Hair follicular keratinocyte (primary cell): ENCODE measurements around the genes TMED7 and ARL14EPL.

GRCh38 chr5:115068480-115068855 is 101.2 kb downstream of the TRIM36 start:
- RAMPAGE, long total RNA = no peak

DNA sequence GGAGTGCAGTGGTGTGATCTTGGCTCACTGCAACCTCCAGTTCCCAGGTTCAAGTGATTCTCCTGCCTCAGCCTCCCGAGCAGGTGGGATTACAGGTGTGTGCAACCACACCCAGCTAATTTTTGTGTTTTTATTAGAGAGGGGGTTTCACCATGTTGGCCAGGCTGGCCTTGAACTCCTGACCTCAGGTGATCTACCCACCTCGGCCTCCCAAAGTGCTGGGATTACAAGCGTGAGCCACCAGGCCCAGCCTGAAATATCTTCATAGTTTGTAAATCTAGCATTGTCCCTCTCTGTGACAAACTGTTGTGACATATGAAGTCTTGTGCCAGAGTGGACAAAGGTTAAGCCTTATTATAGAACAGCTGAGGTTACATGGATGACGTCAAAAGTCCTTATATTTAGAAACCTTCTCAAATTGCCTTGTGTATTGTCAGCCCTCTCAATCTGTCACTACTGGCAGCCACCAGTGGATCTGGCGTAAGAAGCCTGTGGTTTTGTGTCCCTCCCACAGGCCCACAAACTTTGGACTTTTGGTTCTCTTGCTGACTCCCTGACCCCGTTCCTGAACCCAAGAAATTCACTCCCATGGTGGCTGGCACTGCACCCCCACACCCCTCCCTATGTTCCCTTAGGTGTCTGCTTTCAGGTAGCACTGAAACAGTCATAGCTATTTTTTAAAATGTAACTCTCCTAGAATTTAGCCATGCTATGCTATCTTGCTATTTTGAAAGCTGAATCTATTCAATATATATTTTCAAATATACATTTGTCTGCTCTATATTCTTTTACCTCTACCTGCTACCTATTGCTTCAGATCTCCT is 79.4 kb upstream of the CCDC112 start:
- RAMPAGE, long total RNA = no peak

DNA sequence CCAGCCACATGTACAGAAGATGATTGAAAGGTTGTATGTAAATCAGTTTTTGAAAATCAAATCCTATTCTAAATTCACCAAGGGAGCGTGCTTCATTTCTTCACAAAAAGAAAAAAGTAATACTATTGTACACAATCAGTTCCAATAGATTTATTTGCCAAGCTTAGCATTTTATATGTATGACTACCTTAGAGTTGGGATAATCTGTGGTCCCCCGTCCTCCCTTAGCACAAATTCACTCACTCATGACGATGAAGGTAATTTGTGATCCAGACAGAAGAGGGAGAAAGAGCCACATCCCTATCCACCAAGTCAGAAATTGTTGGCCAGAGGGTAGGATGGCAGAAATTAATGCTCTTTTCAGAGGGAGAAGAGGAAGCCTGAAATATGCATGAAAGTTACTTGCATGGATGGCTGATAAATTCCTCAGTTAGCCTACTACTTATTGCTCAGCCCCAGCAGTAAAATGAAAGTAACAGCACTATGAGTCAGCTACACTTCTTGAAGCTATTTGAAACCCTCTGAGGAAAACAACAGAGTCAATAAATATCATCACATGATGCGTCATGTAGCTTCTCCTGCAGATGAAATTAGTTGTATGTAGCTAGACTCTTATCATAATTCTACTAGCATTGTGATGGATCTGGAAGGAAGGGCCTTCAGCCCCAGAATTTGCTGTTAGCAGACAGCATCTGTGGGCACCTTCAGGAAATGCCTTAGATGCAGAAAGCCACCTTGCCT is 81.0 kb upstream of the CCDC112 start:
- RAMPAGE, long total RNA = no peak

DNA sequence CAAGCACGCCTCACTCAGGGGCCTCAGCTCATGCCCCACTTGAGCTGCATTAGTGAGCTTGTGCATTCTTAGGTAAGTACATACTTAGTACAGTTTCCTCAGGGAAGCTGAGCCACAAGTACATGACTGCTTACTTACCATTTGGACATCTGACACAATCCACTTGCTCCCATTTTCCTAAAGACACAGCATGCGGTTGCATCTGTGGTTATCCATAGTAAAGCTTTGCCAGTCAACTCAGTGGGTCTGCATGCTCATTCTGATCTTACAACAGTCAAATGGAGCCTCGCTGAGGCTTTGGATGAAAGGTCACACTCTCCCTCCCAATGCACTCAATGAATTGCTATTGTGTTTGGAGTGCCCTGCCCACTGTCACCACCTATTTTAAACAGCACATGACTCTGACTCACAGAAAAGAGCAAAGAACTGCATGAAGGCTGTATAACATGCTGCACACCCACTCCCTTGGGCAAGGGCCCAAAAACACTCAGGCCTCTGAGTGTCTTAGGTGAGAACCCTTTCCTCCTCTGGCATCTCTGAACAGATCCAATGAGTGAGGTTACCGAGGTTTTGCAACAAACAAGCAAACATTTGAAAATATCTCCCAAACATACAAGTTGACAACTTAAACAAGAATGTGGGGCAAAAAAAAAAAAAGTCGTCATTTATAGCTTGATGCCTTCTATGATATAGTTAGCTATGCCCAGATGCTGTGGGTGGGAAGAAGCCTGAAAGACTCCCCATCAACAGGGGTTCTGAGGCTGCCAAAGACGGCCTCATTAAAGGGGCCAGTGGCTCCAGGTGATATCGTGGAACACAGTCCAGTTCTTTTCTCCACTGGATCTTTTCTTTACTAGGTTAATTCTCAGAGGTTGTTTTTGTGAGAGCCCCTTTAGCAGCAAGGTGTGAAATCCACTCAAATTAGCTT is 118.8 kb upstream of the CCDC112 start:
- RAMPAGE, long total RNA = no peak

DNA sequence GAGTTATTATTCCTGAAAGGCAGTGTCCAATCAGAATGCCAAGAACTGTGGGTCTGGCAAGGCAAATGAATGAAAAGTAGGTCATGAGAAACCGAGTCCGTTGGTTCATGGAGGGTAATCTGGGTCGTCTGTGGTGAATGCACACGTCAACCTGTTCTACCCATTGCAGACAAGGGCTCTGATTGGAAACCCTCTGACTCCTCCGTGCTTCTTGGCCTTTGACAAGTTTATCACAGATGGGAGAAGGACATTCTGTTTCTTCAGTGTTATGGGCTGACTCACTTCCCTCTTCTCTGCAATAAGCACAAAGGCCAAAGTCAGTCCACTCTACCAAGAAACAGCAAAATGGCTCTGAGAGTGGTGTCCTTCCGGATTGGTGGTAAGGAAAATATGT is 89.4 kb downstream of the FEM1C start:
- RAMPAGE, long total RNA = no peak

- RAMPAGE, long total RNA = no peak
These were observed 88.6 kb downstream of the FEM1C start for GRCh38 chr5:115455899-115456352.

DNA sequence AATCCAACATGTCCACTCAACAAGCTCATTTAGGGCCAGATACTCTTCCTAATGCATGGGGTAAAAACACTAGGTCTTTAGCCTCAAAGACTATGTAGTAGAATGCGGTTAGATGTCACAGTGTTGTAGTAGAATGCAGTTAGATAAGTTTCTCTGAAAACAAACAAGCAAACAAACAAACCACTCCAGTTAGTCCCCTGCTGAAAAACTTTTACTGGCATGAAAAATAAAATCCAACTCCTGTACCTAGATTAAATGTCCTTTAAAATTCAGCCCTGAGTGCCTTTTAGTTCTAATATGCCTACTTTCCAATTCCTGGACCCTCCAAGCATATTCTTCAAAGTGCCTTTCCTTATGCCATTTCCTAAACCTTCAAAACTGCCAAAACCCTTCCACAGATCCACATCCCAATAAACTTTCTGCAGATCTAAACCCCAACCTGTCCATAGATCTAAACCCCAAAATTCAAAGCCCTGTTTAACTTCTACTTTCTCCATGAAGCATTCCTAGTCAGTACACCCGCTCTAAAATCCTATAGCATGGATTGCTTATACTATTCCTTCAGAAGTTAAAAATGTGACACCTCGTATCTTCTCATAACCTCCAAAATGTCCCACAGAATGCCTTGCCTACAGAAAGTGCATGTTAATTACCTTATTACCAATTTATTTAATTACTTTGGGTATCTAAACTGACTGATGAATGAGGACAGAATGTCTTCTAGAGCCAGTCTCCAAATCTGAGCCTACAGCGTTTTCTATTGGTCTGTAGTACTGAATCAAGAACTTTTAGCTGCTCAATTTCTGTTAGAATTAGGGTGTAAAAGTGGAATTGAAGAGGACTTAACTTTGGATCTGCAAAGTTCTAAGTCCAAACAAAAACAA is 5.9 kb downstream of the FEM1C start:
- RAMPAGE, long total RNA = no peak

DNA sequence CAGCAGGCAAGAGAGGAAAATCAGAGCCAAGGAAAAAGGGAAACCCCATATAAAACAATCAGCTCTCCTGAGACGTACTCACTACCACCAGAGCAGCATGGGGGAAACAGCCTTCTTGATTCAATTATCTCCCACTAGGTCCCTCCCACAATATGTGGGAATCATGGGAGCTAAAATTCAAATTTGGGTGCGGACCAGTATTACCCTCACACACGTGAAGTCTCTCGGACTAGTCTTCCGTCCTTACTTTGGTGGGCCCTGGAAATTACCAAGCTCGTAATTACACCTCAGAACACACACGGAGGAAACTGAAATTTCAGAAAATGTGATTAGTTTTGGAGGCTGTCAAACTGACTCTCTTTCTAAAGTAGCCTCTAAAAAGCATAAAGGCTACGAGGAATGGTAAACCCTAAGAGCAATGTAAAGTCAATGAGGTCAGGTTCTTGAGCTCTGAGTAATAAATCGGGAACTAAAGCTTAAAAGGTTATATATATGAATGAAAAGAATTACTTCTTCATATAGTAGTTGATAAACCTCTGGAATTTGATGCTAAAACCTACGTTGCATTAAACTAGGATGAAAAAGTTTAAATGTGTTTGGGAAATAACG is 806 bp upstream of the FEM1C start:
- RAMPAGE, long total RNA = no peak

GRCh38 chr5:115625162-115626304 is at the start of gene TMED7:
Gene TMED7, minus strand, starts transcription at chr5:115626036.
- RAMPAGE, long total RNA = no peak

- RAMPAGE, long total RNA = no peak
These were observed at the start of gene ARL14EPL for GRCh38 chr5:116032273-116032666. Gene ARL14EPL, plus strand, starts transcription at chr5:116032472.

DNA sequence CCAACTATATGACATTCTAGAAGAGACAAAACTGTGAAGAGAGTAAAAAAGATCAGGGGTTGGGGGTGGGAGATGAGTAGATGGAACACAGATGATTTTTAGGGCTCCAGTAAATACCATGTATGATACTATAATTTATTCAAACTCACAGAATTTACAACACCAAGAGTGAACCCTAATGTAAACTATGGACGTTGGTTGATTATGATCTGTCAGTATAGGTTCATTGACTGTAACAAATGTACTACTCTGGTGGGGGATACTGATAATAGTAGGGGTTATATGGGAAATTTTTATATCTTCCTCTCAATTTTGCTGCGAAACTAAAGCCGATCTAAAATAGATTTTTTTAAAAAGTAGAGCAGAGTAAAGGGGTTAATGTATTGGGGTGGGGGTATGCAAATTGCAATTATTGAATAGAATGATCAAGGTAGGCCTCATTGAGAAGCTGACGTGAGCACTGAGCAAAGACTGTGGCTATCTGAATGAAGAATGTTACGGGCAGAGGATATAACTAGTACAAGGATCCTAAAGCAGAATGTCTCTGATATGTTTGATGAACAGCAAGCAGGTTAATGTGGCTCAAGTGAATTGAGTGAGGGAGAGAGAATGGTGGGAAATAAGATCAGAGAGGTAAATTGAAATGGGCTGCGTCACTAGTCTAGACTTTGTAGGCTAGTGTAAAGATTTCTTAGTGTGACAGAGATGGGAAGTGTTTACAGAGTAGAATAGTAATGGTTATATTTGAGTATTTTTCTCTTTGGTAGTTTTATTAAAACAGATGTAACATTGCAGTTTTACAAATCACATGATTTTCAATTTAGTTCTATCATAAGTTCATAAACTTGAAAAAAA is 152.0 kb downstream of the COMMD10 start:
- RAMPAGE, long total RNA = no peak

- RAMPAGE, long total RNA = no peak
These were observed 161.0 kb downstream of the SEMA6A start for GRCh38 chr5:116413606-116414065.

DNA sequence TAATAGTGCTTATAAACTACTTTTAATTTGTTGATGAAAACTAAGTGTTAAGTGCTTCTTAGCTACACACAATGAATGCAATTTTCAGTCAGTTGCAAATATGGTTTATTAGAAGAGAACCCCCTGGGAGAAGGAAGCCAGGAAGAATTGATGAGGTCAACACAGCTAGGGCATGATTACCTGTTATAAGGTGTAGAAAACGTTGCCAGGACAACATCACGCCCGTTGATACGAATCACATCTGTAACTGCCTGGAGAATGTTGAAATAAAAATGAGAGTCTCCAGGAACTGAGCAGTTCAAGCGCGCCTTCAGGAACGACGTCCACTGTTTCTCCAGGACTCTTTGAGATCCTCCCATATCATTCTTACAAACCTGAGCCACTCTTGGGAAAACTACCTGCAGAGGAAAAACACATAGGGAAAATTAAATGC is 88.0 kb downstream of the SEMA6A start:
- RAMPAGE, long total RNA = no peak

GRCh38 chr5:116525565-116526256 is 48.9 kb downstream of the SEMA6A start:
- RAMPAGE, long total RNA = no peak

DNA sequence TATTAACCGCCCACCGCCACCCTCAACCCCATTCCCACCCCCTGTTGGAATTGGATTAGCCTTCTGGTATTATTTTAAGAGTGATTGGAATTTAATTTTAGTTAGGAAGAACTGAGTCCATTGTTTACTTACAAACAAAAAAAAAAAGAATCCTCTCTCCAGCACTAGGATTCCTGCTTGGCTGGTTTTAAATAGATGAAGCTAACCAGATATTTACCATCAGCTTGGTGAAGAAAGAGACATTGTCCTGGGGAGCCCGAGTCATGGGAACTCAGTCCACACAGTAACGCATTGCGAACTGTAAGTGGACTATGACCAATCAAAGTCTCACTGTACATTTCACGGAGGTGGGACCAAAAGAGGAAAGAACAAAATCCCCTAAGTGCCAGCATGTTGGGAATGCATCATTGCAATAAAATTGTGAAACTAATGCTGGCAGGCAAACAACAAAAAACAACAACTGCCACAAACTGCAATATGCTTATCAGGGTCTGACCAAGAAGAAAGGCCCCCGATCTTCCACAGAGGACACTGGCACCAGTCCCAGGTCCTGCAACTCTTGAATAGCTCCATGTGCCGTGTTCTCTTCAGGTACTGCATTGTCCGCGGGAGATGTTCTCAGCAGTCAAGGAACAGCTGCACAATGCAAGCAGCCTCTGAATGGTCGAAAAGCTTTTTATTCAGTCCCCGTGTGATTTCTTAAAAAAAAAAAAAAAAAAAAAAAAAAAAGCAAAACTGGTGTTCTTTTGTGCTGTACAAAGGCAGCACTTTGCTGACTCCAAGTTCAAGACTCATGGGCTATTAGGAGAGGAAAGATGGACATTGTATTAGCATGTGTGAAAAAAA is 38.2 kb downstream of the SEMA6A start:
- RAMPAGE, long total RNA = no peak

GRCh38 chr5:116542626-116543092 is 32.0 kb downstream of the SEMA6A start:
- RAMPAGE, long total RNA = no peak

DNA sequence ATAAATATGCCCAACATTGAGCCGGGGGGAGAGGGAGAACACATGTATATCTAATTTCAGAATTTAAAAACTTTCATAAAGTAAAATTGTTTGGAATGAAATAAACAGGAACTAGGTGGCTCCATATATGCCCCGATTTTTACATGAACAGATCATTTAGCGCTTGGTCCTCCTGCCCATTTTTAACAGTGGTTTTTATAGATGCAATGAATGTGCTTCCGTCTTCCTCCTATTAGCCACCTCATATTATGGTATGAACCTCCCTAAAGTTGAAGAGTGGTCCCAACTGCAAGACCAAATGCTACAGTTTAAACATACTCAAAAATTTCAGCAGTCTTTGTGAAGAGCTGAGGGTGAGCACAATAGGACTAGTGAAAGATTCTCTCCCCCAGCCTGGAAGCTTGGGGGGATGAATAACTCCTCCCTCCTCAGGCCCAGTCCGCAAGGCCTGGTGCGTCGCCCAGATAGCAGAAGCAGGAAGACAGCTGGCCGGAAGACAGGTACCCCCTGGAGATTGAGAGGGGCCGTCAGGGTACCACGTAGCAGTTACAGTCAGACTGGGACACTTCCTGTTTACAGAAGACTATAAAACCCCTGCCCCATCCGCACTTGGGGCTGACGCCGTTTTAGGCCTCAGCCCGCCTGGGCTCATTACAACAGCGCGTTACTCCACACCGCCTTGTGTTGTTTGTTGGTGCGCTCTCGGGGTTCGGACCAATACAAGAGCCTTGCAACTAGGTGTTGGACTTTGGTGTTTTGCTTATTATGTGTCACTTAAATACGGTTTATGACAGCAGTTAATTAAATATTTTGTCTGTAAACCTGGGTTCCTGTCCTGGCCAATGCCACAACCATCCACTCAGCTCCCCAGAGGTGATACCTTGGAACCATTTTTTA is 15.5 kb downstream of the SEMA6A start:
- RAMPAGE, long total RNA = no peak

GRCh38 chr5:116575613-116576019 is 993 bp upstream of the SEMA6A start:
- RAMPAGE, long total RNA = no peak

DNA sequence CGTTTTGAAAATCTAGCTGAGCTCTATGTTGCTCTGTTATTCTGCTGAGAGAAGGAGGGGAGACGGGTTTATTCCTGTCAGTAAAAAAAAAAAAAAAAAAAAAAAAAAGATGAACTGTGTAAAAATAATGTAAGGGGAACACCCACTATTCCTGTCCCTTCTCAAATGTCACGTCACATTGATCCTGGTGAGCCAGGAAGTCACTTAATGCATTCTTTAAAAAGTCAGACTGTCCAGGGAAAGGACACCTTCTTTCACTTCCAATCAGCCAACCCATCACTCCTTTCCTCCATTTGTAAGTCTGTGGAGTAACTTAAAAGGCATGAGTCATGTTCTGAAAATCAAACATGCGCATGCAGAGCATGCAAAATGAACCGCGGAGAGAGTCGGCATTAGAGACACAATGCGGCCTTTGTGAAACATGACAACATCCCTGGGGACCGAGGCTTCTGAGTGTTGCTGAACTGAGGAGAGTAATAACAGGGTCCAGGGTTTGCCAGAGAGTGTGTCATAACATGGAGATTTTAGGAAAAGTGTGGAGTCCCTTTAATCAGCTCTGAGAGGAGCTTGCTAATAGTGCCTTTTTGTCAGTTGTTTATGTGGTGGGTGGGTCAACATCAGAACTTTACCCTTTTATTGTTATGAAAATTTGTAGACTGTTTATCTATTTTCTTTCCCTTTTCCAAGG is 77.6 kb upstream of the SEMA6A start:
- RAMPAGE, long total RNA = no peak

GRCh38 chr5:116939181-116939446 is 364.5 kb upstream of the SEMA6A start:
- RAMPAGE, long total RNA = no peak